Ileum (tissue), 1 donor: ENCODE measurements around a stretch of chr7.

- PRO-cap = no peak
Observed at GRCh38 chr7:131012554-131013144, 278.6 kb upstream of the KLF14 start.

DNA sequence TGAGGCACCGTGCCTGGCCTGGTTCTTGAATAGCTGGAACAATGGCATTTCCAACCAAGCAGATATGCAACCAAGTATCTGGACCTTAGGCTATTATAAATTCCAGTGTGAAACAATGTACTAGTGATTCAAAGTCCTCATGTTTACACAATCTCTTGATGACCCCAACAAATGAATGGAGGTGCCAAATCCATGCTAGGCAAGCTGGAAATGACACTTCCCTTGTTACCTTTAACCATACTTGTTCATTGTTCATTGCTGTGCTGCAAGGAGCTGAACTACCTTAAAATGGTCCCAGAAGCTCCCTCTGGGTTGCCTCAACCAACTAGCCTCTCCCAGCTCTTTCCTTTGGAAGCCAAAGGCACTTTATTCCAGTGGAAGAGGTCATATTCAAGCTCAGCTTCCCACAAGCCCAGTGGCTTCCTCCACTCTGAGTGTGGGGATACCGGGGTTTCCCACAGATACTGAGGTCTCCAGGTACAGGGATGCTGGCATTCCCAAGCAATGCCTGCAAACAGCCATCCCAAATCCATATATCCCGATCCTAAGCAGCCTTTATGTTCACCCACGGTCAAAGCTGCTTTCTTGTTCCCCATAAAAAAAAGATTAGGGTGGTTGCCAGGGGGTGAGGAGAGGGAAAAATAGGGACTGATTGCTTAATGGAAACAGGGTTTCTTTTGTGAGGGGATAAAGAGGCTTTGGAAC is 282.4 kb upstream of the KLF14 start:
- PRO-cap = no peak

- PRO-cap = no peak
Observed at GRCh38 chr7:131032760-131033204, 294.9 kb upstream of the MKLN1 start.

GRCh38 chr7:131044861-131045104 is 282.9 kb upstream of the MKLN1 start:
- PRO-cap = no peak

- PRO-cap = no peak
Observed at GRCh38 chr7:131068415-131069049, 259.1 kb upstream of the MKLN1 start.

DNA sequence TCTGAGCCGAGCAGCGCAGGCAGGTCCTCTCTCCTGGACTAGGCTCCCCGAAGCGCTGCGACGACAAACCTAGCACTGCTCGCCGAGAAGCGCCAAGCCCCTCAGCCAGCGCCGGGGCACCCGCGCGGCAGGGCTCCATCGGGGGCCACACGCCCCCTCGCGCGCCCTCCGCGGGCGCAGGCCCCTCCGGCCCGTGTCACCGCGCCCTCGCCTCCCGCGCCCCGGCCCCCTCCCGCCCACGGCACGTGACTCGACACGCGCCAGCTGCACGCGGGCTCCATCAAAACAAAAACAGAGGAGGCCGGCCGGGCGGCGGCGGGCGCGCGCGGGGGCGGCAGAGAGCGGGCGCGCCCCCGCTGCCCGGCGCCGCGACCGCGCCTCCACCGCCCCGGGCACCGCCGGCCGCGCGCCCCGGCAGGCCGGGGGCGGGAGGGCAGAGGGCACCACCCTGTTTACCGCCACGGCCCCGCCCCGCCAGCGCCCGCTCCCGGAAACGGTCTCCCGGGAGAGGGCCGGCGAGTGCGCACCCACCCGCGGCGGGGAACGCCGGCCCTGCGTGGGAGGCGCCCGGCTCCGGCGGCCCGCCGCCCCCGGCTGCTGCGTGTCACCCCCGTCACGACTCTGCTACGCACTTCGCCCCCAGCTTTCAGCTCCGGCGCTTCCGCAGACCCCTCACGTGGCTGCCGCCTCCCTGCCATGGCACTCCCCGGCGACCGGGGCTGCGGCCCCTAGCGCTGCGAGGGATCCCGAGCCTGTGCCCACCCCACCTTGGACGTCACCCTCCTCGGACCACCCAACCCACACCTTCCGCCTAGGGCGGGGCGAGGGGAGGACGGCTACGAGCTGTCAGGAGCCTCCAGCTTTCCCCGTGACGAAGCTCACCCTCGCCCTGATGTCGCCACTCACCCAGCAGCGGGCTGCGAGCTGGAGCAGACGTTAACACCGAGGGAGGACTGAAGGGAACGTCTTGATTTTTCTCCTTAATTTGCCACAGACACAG is 221.7 kb upstream of the MKLN1 start:
- PRO-cap = bidirectional peak, plus-strand start at position 504 of the sequence, minus-strand start at position 293 of the sequence; bidirectional peak, plus-strand start at position 607 of the sequence, minus-strand start at position 623 of the sequence; bidirectional peak, plus-strand start outside the sequence, minus-strand start at position 770 of the sequence

- PRO-cap = no peak
Observed at GRCh38 chr7:131208790-131209302, 118.8 kb upstream of the MKLN1 start.

DNA sequence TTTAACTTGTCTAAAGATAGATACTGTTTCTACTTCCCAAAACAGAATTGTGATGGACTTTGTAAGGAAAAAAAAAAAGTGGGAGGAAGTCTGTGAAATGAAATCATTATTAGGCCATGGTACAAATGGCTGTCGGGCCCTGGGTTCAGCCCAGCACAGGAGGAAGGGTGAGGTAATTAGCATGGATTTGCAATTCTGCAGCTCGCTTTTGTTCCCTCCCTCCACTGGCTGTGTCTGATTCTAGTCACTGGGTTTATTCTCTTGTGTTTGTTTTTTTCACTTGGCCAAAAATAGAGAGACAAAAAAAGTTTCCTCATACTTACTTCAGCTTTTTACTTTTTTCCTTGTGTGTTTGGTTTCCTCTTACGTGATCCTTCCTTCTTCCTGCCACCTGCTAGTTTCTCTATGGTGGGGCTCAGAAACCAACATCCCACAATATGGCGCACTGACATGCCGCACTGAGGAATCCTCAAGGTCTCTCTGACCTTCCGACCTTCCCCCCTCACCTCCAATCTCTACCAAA is 108.1 kb upstream of the MKLN1 start:
- PRO-cap = no peak

DNA sequence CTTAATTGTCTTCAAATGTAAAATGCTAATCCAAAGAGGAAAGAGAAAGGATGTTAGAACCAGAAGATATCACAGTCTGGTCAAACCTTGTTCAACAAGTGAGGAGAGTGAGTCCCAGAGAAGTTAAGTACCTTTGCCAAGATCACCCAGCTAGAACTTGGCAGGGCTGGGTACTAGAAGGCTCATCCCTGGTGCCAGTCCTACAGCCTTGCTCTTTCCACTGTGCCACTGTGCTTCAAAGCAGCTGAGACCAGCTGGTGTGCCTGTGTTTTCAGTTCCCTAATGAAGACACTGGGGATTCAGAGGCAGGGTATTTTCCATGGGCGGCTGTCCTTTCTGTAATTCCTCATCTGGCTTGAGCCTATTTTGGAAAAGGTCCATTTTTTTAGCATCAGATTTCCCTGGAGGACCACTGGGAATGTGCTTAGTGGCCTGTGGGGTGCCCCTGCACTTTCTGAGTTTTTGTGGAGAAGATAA is 54.7 kb upstream of the MKLN1 start:
- PRO-cap = no peak

- PRO-cap = no peak
Observed at GRCh38 chr7:131419462-131420547, 92.1 kb downstream of the MKLN1 start.

- PRO-cap = no peak
Observed at GRCh38 chr7:131487648-131488476, 68.6 kb downstream of the PODXL start.

DNA sequence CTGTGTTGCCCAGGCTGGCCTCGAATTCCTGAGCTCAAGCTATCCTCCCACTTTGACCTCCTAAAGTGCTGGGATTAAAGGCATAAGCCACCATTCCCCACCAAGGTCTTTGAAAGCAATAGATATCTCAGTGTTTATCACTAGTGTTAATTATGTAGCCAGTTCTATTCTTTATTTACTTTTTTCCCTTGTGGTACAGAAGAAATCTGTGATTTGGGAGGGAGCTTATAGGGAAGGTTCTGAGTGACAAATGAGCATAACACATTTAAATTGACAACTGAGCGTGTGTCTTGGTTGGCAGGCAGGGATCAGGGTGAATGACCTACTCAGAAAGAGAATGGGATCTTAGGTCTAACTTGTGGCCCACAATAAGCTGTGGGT is 57.8 kb downstream of the PODXL start:
- PRO-cap = no peak

- PRO-cap = no peak
Observed at GRCh38 chr7:131513422-131513848, 43.0 kb downstream of the PODXL start.

DNA sequence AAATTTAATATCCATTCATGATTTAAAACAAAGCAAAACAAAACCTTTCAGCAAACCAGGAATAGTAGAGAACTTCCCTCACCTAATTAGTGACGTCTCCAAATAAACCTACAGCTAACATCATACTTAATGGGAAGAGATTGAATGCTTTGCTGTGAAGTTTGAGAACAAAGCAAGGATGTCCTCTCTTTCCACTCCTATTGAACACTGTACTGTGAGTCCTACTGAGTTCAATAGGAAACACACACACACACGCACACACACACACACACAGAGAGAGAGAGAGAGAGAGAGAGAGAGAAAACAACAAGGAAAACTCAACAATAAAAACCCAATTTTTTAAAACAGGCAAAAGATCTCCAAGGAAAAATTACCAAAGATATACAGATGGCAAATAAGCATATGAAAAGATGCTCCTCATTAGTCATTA is 32.3 kb downstream of the PODXL start:
- PRO-cap = no peak

GRCh38 chr7:132256773-132257243 is 319.5 kb downstream of the PLXNA4 start:
- PRO-cap = no peak

- PRO-cap = no peak
Observed at GRCh38 chr7:132486171-132486695, 90.0 kb downstream of the PLXNA4 start.

DNA sequence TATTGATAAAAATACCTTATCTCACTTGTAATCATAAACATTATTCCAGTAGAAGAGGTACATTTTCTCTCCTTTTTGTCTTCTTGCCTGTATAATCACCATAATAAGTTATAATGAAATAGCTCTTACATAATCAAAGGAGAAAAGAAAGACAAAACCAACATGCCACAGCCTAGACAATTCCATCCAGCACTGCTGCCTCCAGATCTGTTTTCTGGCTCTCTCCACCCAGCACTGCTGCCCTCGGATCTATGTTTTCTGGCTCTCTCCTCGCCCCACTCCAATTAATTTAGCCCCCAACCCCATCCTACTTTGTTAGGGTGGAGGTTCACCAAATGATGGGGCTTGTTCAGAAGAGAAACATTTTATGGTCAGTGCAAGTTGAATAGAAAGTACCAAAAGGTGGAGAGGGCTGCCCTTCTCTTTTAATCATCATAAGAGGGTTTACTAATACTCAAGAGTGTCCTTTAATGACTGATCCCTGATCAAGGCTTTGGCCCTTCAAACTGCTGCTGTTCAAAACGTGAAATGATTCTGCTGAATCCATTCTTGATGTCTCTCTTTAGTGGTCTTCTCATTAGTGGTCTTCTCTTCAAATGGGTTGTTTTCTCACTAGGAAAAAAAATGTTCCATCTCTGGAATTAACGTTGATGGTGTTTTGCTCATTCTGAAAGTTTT is 208.8 kb upstream of the PLXNA4 start:
- PRO-cap = no peak

DNA sequence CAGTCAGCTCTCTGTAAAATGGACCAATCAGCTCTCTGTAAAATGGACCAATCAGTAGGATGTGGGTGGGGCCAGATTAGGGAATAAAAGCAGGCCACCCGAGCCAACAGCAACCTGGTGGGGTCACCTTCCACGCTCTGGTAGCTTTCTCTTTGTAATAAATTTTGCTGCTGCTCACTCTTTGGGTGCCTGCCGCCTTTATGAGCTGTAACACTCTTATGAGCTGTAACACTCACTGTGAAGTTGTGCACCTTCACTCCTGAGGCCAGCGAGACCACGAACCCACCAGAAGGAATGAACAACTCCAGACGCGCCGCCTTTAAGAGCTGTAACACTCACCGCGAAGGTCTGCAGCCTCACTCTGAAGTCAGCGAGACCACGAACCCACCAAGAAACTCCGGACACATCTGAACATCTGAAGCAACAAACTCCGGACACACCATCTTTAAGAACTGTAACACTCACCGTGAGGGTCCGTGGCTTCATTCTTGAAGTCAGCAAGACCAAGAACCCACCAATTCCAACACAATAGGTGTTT is 171.2 kb downstream of the EXOC4 start:
- PRO-cap = no peak

DNA sequence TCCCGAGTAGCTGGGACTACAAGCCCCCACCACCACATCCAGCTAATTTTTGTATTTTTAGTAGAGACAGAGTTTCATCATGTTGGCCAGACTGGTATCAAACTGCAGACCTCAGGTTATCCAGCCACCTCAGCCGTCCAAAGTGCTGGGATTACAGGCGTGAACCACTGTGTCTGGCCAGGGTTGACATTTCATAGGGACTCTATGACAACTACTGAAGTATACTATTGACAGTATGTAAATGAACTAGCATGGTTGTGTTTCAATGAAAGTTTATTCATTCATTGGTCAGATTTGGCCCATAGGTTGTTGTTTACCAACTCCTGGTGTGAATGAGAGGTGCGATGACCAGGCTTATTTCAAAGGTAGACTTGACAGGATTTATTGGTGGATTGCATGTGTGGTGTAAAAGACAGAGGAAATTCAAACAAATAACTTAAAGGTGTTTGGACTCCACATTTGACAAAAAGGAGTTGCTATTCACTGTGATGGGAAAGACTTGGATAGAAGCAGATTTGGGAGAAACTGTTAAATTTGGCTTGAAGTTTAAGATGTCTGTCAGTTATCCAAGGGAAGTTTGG is 401.6 kb upstream of the LRGUK start:
- PRO-cap = no peak

- PRO-cap = no peak
Observed at GRCh38 chr7:134315657-134316178, 1.0 kb downstream of the SLC35B4 start.